Measurements from ENCODE around the genes DNA2, TET1 and TACR2.

DNA sequence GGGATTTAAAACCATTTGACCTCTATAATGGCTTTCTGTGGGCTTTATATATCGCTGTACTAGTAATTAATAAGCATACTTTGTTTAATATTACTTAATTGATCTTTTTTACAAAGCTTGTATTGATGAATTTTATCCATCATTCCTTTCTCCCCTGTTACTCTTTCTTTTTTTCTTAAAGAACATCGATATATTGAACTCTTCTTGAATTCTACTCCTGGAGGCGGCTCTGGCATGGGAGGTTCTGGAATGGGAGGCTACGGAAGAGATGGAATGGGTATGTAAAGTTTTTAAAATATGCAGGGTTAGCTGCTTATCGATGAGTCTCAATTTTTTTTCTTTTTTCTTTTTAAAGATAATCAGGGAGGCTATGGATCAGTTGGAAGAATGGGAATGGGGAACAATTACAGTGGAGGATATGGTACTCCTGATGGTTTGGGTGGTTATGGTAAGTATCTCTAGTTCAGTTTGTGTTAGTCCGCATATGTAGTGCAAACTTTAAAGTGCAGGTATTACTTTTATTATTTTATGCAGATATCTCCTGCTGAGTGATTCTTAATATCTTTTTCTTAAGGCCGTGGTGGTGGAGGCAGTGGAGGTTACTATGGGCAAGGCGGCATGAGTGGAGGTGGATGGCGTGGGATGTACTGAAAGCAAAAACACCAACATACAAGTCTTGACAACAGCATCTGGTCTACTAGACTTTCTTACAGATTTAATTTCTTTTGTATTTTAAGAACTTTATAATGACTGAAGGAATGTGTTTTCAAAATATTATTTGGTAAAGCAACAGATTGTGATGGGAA is 8.9 kb upstream of the PBLD start:
- PRO-cap, result no peak
- RAMPAGE, long total RNA, 2 experiments, result no peak in any of the 2 experiments

- PRO-cap, result no peak
- RAMPAGE, long total RNA, 2 experiments, result no peak in any of the 2 experiments
These were observed 13.0 kb upstream of the PBLD start for GRCh38 chr10:68345608-68346175.

- PRO-cap, result no peak
- RAMPAGE, long total RNA, 2 experiments, result no peak in any of the 2 experiments
These were observed at the start of gene DNA2 for GRCh38 chr10:68471184-68472364. TSS of gene DNA2 (minus strand) at chr10:68471973.

DNA sequence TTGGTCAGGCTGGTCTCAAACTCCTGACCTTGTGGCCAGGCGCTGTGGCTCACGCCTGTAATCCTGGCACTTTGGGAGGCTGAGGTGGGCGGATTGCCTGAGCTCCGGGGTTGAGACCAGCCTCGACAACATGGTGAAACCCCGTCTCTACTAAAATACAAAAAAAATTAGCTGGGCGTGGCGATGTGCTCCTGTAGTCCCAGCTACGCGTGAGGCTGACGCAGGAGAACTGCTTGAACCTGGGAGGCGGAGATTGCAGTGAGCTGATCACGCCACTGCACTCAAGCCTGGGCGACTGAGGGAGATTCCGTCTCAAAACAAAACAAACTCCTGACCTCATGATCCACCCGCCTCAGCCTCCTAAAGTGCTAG is 5.2 kb upstream of the TET1 start:
- PRO-cap, result no peak
- RAMPAGE, long total RNA, 2 experiments, result no peak in any of the 2 experiments

DNA sequence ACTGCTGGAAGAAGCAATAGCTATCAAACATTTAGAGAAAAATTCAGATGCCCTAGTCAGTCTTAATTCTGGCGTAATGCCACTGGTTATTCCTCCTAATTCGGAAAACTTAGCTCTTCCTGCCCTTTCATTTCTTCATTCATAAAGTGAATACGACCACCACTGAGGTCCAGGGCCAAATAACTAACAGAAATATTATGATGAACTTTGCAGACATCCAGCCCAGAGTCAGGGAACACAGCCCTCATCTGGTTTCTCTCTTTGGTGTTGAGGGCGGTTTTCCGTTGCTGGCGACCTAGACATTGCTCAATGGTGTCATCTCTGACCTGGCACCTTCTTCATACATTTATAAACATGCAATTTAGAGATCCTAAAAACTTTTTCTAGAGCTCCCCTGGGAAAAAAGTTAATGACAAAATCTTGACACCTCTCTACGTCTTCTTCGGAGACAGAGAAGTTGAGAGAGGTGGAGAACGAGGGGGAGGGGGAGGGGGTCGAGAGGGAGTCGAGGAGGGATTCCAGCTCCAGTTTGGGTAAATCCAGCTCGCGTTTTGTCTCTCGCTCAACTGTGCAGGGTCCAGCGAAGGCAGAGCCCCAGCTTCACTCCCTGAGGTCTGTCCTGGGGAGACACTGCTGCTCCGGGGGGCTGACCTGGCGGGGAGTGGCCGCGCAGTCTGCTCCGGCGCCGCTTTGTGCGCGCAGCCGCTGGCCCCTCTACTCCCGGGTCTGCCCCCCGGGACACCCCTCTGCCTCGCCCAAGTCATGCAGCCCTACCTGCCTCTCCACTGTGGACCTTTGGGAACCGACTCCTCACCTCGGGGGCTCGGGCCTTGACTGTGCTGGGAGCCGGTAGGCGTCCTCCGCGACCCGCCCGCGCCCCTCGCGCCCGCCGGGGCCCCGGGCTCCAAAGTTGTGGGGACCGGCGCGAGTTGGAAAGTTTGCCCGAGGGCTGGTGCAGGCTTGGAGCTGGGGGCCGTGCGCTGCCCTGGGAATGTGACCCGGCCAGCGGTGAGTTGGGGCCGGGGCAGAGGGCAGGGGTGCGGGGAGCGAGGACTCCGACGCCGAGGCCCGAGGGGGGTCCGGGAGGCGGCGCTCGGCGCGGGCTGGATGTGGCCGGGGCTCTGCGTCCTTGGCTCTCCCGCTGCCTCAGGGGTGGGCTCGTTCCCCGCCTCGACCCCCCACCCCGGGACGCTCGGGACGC is at the start of gene TET1:
TSS of gene TET1 (plus strand) at position 603 of the 1,201 bp plus-strand sequence.
- PRO-cap, result unidirectional peak, plus-strand start at position 565 of the sequence; unidirectional peak, plus-strand start at position 603 of the sequence
- RAMPAGE, long total RNA, 2 experiments, result start-site peak on the plus strand in 1 of 2 experiments, centred at position 644 of the sequence, 8 reads per replicate

DNA sequence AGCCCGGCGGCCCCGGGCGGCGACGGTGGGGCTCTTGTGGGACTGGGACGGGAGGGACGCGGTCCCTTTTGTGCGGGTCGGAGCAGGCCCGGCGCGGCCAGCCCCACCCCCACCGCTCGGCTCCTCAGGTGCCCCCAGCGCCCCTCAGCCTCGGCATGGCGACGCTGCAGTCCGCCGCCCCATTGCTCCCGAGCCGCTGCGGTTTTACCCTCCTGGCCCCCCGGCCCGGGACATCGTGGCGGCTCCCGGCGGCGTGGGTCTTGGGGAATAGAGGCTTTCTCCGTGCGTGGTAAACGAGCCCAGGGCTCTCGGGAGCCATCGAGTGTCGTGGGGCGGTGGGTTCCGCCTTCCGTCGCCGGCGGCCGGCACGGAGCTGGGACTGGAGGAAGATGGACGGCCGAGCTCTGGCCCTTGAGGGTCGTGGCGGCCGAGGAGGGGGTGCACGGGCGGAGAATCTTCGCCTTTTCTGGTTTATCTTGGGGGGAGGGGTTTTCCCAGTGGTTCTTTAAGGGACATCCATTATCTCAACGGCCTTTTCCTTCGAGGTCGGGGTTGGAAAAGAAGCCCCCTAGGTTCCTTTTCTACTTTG is 437 bp downstream of the CCAR1 start:
- PRO-cap, result no peak
- RAMPAGE, long total RNA, 2 experiments, result no peak in any of the 2 experiments

DNA sequence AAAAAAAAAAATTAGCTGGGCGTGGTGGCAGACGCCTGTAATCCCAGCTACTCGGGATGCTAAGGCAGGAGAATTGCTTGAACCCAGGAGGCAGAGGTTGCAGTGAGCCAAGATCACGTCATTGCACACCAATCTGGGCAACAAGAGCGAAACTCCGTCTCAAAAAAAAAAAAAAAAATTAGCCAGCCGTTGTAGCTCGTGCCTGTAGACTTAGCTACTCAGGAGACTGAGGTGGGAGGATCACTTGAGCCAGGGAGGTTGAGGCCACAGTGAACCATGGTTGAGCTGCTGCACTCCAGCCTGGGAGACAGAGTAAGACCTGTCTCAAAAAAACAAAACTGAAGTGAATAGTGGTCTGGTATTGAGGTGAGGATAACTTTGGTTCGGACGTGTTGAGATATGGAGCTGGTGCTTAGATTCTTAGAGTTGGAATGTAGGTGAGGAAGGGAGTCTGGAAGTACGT is 2.9 kb downstream of the DDX50 start:
- PRO-cap, result no peak
- RAMPAGE, long total RNA, 2 experiments, result no peak in any of the 2 experiments

DNA sequence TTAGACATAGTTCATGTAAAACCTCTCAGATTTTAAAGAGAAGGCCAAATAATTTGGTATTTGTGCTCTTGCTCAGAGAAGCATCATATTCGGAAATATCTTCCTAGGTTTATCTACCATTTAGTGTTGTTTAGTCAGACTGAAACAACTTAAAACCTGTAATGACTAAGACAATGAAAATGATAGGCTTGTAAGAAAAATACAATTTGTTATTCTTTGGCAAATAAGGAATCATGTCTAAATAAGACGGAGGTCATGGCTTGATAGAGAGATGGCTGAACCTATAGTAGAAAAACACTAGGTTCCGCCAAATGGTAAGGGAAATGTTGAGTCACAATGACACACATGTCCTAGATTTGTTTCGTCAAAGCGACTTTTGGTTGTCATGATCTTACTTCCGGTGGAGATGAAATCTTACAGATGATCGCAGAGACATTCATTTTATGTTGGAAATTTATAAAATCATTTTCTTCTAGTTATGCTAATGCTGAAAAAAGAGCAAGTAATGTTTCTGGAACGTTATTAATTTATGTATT is 933 bp downstream of the SRGN start:
- PRO-cap, result bidirectional peak, plus-strand start at position 394 of the sequence, minus-strand start at position 285 of the sequence
- RAMPAGE, long total RNA, 2 experiments, result no peak in any of the 2 experiments

DNA sequence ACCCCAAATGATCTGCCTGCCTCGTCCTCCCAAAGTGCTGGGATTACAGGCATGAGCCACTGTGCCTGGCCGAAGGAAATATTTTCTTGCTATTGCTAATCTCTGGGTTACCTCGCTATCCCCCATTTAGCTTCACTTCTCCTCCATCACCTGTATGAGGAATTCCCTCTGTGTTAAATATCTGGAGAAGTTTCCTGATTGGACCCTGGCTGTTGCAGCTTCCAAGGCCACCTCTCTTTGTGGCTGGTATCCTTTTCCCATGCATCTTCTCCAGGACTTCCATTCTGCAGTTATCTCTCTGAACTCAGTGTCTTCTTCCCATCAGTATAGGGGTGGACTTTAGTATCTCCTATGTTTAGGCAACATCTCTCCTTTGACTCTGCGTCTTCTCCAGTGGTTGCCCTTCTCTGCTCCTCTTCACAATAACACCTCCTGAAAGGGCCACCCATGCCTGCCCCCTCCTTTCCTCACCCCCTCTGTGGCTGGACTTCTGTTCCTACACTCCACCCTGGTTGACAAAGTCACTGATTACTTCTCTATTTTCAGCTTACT is 13.4 kb downstream of the SRGN start:
- PRO-cap, result no peak
- RAMPAGE, long total RNA, 2 experiments, result no peak in any of the 2 experiments

DNA sequence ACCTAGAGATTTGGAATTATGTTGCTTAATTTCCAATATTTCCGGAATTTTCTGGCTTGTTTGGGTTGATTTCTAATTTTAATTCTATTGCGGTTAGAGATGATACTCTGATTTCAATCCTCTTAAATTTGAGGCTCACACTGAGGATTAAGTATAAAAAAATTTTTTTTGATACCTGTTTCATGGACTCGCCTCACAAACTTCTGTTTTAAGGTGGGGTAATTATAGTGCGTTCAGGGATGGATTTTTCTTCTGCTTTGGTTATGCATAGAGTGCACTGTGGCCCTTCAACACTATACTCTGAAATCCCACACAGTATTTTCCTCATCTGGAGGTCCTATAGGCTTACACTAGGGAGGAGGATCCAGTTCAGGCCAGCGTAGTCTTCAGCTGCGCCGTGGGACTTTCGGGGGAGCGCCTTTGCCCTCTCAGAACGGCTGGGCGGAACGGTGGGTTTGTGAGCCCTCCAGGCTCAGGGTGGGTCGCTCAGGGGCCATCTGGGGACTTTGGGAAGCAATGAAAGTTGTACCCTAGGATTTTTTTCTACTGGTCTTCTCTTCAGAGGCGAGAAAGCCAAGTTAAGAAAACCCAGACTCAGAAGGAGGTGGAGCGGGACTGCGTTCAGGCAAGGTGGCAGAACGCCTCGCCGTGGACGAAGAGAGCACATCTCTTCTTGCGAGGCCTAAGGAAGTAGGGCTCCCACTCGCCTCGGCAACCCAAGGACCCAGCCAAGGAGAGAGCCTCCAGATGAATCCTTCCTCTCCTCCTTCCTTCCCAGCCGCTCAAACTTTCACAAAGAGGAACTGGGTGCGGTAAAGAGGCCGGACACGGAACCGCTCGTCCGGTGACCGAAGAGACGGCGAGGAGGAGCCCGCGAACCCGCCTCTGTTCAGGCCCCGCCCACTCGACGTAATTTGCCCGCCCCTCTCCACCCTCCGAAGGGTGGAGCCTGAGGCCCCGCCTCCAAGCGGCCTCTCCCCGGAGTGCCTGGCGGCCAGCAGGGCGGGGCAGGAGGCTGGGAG is 569 bp upstream of the VPS26A start:
- PRO-cap, result unidirectional peak, plus-strand start at position 382 of the sequence; unidirectional peak, plus-strand start at position 636 of the sequence; bidirectional peak, plus-strand start outside the sequence, minus-strand start at position 916 of the sequence
- RAMPAGE, long total RNA, 2 experiments, result no peak in any of the 2 experiments

- PRO-cap, result unidirectional peak, minus-strand start at chr10:69124901; unidirectional peak, minus-strand start at chr10:69124930
- RAMPAGE, long total RNA, 2 experiments, result no peak in any of the 2 experiments
These were observed 922 bp downstream of the VPS26A start for GRCh38 chr10:69124835-69125365.

- PRO-cap, result no peak
- RAMPAGE, long total RNA, 2 experiments, result no peak in any of the 2 experiments
These were observed 2.3 kb downstream of the HKDC1 start for GRCh38 chr10:69222232-69223101.

DNA sequence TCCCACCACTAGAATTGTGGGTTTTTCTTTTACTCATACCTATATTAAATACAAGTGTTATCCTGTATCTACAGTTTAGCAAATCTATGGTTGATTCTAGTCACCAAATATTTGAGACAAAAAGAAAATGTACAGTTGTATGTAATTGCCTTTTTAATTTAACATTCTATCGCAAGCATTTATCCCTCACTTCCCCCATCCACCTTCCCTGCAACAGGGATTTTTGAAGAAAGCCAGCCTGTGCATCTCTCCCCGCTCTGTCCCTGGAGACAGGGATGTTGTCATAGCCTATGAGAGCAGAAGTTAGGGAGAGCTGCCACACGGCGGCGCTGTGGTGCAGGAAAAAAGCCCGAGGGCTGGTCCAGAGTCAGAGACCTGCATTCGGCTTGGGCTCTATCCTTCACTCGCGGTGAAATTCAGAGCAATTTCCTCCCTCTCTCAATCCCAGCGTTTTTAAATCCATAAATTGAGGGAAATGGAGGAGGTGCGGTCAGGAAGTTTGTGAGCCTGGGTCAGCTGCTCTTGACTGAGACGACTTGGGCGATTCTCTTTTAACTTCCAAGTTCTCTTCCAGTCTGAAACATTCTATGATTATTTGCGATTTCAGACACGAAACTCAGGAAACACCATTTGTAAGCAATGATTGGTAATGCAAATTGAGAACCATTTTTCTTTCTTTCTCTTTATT is 17.4 kb downstream of the HKDC1 start:
- PRO-cap, result no peak
- RAMPAGE, long total RNA, 2 experiments, result no peak in any of the 2 experiments

DNA sequence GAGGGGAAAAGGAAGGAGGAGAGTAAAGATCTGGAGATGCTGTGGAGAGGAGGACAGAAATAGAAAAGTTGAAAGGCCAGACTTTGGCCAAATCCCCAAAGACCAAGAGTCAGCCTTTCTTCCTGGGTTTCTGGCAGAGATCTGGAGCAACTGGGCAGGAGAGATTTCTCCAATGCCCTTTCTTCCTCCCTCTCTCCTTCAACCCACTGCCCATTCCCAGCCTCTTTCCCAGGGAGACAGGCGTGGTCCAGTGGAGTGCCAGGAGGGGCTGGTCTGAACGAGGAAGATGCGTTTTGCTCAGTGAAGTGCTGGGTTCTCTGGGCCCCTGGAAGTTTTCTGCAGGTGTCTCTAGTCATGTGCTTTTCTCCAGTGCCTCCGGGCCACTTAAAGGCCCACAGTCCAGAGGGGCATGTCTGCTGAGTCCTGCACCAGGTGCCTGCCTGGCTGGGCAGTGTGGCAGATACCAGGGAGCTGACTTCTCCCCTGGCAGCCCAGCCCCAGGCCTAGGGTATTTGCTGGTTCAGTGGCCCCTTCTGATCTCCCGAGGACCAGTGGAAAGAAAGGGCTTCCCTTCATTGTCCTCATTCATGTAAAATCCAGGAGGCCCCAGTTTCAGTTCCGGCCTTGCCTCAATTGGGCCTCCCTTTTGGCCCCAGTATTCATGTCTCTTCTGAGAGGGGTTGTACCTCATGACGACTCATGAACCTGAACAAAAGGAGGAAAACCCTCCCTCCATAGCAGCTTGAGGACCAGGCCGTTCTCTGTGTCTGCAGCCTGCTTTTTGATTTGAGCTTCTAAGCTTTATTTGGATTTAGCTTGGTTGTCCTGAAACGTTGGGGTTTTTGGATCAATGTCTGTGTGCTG is 20.4 kb downstream of the HK1 start:
- PRO-cap, result unidirectional peak, minus-strand start at position 143 of the sequence
- RAMPAGE, long total RNA, 2 experiments, result no peak in any of the 2 experiments

- PRO-cap, result no peak
- RAMPAGE, long total RNA, 2 experiments, result no peak in any of the 2 experiments
These were observed 46.0 kb downstream of the HK1 start for GRCh38 chr10:69364683-69364972.

DNA sequence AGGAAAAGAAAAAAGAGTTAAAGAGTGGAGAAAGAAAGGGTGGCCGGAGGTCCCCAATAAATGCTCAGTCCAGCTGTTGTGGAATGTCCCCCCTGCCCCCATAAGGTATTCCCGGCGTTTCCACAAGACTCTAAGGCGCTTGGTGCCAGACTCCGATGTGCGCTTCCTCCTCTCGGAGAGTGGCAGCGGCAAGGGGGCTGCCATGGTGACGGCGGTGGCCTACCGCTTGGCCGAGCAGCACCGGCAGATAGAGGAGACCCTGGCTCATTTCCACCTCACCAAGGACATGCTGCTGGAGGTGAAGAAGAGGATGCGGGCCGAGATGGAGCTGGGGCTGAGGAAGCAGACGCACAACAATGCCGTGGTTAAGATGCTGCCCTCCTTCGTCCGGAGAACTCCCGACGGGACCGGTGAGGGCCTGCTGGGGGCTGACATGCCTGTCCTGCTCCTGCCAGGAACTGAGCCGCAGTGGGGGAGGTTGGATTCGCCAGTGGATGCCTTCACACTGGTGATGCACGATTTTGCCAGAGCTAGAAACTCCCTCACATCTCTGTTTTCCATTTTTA is 34.3 kb downstream of the TACR2 start:
- PRO-cap, result no peak
- RAMPAGE, long total RNA, 2 experiments, result no peak in any of the 2 experiments

GRCh38 chr10:69416268-69417283 is at the start of gene TACR2:
TSS of gene TACR2 (minus strand) at chr10:69416918.
- PRO-cap, result no peak
- RAMPAGE, long total RNA, 2 experiments, result no peak in any of the 2 experiments

DNA sequence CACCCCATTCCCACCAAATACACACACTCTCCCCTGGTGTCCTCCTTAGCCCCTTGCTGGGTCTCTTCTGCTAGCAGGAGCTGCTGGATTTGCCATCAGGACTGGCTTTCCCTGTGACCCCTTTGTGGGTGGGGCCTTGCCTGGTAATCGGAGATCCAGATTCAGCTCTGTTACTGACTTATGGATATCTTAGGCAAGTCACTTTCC is 1.5 kb downstream of the TSPAN15 start:
- PRO-cap, result no peak
- RAMPAGE, long total RNA, 2 experiments, result no peak in any of the 2 experiments

- PRO-cap, result no peak
- RAMPAGE, long total RNA, 2 experiments, result no peak in any of the 2 experiments
These were observed 14.2 kb downstream of the TSPAN15 start for GRCh38 chr10:69465491-69465897.

- PRO-cap, result no peak
- RAMPAGE, long total RNA, 2 experiments, result no peak in any of the 2 experiments
These were observed 21.3 kb downstream of the TSPAN15 start for GRCh38 chr10:69472467-69473080.

Data from right atrium auricular region (tissue), 2 donors.